REH cell (cell line): ENCODE data around the gene FOXRED2.

GRCh38 chr22:36399461-36399761, 11.6 kb upstream of the MYH9 start:
- PRO-cap, result no peak

DNA sequence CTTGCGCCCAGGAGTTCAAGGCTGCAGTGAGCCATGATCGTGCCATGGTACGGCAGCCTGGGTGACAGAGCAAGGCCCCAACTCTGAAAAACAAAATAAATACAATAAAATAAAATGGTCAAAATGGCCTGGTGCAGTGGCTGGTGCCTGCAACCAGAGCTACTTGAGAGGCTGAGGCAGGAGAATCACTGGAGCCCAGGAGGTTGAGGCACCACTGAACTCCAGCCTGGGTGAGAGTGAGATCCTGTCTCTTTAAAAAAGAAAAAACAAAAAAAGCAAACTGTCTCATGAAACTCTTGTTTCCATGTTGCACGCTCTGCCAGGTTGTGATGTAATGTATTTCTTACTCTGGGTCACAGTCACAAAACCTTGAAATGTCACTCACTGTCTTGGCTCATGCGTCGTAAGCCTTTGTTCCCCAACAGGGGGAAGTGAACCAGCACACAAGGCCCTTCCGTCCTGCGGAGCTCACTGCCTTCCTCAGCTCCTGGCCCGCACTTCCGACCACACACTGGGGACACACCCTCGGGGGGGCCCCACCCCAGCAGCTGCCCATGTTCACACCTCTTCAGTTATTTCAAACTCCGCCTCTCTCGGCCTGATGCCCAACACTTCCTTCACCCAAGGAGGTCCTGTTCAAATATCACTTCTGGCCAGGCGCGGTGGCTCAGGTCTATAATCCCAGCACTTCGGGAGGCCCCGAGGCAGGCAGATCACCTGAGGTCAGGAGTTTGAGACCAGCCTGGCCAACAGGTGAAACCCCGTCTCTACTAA, 29.8 kb downstream of the TXN2 start:
- PRO-cap, result bidirectional peak, plus-strand start at position 414 of the sequence, minus-strand start at position 328 of the sequence

DNA sequence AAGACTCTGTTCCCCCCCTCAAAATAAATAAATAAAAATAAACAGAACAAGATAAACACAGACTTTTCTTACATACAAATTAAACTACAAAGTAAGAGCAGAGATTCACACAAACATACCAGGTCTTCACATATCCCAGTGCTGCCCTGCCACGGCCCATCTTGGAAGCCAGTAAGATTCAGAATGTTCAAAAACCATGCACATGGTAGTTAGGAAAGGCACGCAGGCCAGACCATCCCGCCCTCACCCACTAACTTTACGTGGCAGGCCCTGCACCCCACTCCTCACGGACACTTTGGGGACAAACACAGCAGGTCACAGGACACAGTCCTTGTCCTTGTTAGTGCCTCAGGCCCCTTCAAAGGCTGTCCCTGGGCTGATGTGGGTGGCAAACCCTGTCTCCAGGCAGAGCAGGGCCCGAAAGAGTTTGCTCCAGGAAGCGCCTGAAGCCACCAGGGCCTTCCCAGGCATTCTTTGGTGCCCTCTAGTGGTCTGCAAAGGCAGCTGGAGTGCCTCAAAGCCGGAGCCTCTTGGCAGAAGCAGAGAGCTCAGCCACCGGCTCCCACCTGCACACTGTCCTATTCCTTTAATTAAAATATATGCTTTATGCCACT, 11.4 kb downstream of the TXN2 start:
- PRO-cap, result unidirectional peak, minus-strand start at position 423 of the sequence

DNA sequence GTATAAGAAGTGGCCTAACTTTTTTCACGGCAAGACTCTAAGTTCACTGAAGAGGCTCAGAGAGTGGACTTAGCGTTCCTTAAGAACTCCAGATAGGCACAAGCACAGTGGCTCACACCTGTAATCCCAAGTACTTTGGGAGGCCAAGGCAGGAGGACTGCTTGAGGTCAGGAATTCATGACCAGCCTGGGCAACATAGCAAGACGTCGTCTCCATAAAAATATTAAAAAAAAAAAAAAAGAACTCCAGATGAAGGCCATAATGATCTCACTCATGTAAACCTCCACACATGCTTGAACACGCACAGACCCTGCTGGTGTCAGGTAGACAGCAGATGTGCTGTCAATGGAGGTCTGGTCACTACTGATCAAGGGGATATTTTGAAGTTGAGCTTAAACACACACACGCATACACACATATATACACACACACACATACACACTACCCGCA, 10.9 kb downstream of the TXN2 start:
- PRO-cap, result no peak

- PRO-cap, result bidirectional peak, plus-strand start at chr22:36507203, minus-strand start at chr22:36507043
Observed at GRCh38 chr22:36506705-36507629, at the start of gene FOXRED2. FOXRED2 (minus strand) TSS chr22:36507040.

DNA sequence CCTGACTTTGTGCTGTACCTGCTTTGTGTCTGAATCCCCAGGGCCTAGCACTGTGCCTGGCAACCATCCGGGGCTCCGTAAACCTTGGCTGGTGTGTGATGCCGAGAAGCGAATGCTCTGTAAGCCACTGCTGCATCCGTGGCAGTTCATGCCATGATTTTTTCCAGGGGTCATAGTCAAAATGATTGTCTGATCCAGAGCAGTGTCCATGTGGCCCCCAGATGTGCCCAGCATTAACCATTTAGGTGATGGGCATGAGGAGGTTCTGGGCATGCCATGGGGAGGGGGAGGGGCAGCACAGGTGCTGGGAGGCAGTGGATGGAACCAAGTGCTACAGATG, 14.2 kb upstream of the NCF4 start:
- PRO-cap, result unidirectional peak, minus-strand start at position 114 of the sequence

- PRO-cap, result no peak
Observed at GRCh38 chr22:37023709-37024248, 4.2 kb downstream of the MPST start.

- PRO-cap, result no peak
Observed at GRCh38 chr22:37043544-37044495, 7.7 kb upstream of the KCTD17 start.

DNA sequence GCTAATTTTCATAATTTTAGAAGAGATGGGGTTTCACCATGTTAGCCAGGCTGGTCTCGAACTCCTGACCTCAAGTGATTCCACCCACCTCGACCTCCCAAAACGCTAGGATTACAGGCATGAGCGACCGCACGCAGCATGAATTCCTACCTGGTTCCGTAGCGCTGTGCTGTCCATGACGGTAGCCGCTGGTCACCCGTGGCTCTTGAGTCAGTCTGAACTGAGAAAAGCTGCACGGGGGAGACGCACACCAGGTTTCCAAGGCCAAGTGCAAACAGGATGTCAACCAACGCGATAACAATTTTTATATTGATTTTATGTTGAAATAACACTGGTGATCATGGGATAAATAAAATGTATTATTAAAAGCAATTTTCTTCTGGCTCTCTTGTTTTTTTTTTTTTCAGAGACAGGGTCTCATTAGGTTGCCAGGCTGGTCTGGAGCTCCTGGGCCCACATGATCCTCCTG, 826 bp upstream of the TMPRSS6 start:
- PRO-cap, result no peak

GRCh38 chr22:37167176-37167770, 17.6 kb upstream of the IL2RB start:
- PRO-cap, result no peak

GRCh38 chr22:37179968-37180558, 8.0 kb downstream of the C1QTNF6 start:
- PRO-cap, result no peak

DNA sequence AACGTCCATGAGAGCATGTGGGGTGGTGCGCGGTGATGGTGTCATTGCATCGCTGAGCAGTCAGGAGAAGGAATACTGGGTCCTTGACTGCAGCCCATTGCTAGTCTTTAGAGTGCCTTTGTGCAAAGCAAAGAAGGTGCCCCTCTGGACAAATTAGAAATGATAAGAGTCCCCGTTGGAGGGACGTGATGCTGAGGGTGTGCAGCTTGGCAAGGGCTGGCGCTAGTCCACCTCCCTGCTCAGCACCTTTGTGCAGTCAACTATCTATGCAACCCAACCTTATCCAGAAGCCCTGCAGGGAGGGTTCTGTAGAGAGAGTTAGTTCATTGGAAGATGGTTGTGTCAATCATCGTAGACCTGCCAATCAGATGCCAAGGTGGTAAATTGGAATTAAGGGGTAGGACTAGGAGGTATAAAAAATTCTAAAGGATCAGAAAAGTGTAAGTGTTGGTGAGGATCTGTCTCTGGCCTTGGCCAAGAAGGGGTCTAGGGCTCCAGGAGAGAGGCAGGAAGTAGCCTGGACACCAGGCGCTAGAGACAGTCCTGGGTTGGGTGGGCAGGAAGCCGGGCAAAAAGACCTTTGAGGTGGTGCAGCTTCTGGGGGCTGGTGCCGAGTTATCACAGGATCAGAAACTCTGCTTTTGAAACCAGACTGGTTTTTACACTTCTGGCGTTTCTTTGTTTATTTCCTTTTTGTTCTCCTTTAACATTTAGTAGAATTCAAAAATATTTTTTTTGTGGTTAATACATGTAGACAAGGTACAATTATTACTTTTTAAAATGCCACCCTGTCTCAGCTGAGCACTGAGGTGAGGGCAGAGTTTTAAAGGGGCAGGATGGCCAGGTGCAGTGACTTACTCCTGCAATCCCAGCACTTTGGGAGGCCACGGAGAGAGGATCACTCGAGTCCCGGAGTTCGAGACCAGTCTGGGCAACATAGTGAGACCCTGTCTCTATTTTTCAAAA, 1.7 kb downstream of the C1QTNF6 start:
- PRO-cap, result no peak

GRCh38 chr22:37229930-37230450, 14.1 kb downstream of the RAC2 start:
- PRO-cap, result bidirectional peak, plus-strand start at chr22:37230297, minus-strand start at chr22:37230166

- PRO-cap, result no peak
Observed at GRCh38 chr22:37230536-37231070, 13.5 kb downstream of the RAC2 start.

DNA sequence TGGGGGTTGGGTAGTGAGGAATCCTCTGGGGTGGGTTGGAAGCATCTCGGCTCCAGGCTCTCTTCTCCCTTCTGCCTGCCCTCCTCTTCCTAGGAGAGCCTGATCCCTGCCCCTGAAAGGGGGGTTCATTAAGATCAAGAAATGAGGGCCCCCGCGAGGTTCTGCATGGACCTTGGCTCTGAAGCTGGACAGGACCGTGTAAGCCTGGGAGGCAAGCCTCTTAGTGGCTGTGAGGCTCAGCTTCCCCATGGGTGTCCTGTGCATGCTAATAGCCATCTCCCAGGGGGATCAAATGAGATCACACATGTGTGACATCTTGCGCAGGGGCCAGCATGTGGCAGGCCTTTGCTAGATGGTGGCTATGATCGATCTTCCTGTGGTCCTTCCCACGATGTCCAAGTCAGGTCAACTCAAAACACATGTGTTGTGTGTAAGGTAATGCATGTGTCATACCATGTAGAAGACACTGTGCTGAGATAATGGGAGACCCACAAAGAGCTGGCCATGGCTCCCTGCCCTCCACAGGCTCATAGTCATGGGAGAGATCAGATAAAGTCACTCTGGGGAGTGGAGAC, 3.8 kb downstream of the RAC2 start:
- PRO-cap, result no peak

- PRO-cap, result bidirectional peak, plus-strand start at chr22:37242699, minus-strand start at chr22:37242531
Observed at GRCh38 chr22:37242208-37243248, 1.5 kb downstream of the RAC2 start.

DNA sequence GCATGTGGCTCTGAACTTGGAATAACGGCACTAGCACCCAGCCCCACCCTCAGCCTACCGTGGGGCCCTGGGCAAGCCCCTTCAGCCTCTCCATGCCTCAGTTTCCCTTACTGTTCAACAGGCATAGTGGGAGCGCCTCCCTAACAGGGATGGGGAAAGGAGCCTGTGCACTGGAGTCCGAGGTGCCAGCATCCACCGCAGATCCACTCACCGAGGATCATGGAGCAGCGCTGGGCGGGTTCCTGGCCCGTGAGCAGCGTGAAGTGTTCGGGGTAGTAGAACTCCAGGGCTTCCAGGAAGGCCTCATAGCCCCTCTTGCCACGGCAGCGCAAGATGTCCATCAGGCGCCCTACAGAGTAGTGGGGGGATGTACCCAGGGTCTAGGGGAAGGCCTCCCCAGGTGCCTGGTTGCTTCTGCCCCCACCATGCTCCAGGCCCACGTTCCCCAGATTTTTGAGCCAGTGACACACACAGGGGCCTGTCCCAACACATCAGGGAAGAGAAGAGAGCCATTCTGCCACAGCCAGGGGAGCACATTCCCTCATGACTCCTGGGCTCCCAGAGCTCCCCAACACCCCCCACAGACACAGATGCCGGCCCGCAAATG, 1.4 kb downstream of the CARD10 start:
- PRO-cap, result no peak

GRCh38 chr22:37544090-37544484, 16.2 kb upstream of the CDC42EP1 start:
- PRO-cap, result no peak

DNA sequence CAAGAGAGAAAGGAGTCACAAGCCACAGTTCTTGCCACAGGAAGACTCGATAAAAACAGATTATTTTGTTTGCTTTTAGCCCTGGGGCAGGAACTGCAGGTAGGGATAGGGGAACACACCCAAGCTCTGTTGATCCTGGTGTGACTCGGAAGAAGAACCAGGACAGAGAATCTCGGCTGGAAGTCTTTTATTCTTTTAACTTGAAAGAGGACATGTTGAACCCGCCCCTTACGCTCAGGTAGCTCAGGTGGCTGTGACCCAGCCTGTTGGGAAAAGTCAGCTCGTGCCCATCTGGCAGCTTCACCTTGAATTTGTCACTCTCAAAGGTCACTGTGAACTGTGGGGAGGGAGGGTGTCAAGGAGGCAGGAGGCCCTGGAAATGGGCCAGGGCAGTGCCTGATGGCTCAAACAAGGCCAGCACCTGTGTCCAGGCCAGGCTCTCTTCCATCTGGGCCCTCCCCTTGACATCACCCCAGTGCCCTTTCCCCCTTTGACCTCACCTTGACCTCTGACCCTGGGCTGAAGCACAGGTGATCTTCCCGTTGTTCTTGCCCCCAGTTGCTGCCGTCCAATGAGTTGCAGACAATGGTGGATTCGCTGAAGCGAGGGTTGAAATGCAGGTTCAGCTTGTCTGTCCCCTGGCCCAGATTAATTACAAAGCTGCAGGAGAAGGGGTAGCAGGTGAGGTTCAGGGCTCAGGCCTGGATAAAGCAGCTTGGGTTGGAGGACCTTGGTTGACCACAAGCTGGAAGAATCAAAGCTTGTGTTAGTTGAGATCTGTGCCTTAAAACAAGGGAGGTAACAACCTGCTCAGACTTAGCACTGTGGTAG, 9.6 kb downstream of the LGALS2 start:
- PRO-cap, result no peak

GRCh38 chr22:37577128-37577362, 2.8 kb downstream of the LGALS2 start:
- PRO-cap, result no peak